ENCODE data around the gene ACBD4.

DNA sequence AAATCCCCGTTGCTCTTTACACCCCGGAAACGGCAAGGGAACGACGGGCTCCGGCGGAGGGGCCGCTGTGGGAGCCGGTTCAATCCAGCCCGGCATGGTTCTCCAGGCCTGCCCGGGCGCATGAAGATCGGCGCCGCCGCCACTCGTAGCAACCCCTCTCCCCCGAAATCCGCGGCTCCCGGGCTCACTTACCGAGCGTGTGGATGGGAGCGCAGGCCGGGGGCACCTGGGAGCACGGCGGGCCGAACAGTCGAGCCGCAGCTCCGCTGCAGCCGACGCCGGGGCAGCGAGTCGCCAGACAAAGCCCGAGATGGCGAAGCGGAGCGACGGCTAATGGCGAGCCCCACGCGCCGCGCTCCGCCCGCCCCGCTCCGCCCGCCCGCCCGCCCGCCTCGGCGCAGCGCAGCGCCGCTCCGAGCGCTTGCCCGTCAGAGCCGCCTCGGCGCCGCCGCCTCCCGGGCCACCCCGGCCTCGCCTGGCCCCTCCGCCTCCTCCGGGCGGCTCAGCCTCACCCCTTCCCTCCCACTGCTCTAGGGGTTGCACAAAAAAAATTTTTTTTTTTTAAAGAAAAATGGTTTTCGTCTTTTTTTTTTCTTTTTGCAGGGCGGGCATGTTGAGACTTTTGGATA is 1.2 kb upstream of the UBTF start:
- PRO-cap = bidirectional peak, plus-strand start at position 95 of the sequence, minus-strand start outside the sequence; bidirectional peak, plus-strand start at position 297 of the sequence, minus-strand start at position 477 of the sequence

- PRO-cap = no peak
Measured at GRCh38 chr17:44353116-44353561, 8.0 kb downstream of the GRN start.

- PRO-cap = no peak
Measured at GRCh38 chr17:44369568-44369977, 5.9 kb upstream of the FAM171A2 start.

GRCh38 chr17:44628120-44629310 is 27.8 kb upstream of the MEIOC start:
- PRO-cap = no peak

GRCh38 chr17:44781479-44782613 is 23.1 kb downstream of the ADAM11 start:
- PRO-cap = no peak

DNA sequence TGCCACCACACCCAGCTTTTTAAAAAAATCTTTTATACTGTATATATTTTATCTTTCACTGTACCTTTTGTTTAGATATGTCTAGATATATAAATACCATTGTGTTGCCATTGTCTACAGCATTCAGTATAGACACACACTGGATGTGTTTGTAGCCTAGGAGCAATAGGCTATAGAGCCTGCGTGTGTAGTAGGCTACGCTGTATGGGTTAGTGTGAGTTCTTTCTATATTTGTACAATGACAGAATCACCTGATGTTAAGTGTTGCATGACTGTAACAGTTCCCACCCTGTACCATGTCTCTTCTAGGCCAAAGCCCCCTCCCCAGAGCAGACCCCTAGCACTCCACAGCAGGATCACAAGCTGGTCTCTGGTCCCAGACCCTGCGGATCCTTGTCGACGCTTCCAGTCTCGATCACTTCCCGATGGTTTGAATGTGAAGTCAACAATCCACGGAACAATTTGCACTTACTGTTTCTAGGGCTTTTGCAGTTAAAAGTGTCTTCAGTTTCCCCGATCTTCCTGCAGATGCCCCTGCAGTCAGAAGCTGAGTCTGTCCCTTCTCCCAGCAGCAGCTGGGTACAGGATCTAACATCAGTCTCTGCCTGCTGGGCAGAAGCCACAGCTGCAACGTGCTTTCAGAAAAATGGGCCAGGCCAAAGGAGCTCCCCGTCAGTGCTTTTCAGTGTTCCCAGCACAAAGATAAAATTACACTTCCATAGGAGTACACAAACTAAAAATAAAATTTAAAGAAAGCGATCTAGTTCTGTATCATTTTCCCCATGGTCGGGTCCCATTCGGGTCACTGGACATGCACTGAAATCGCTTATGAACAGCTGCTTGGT is 35.3 kb downstream of the ADAM11 start:
- PRO-cap = no peak

GRCh38 chr17:44820463-44821216 is 9.4 kb downstream of the GJC1 start:
- PRO-cap = bidirectional peak, plus-strand start at chr17:44820917, minus-strand start at chr17:44820725

GRCh38 chr17:44842432-44843207 is 5.1 kb upstream of the HIGD1B start:
- PRO-cap = no peak

DNA sequence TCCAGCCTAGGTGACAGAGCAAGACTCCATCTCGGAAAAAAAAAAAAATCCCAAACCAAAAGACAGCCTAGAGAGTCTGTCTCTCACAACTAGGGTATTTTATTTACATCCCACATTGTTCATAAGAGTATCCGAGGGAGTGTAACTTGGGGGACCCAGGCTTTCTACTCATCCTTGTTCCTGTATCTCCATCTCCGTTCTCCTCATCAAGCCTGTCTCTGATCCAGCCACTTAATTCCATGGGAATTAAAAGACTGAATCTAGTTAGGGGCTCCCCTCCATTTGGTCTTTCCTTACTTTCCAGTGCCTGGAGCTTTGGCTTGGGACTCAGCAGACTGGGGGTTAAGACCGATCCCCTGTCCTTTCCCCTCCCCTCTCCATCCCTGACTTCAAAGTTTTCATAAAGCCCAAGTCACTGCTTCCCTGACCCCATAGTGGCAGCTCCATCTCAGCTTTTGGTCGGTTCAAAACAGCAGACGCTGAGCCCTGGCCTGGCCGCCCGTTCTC is 1.7 kb upstream of the HIGD1B start:
- PRO-cap = no peak

DNA sequence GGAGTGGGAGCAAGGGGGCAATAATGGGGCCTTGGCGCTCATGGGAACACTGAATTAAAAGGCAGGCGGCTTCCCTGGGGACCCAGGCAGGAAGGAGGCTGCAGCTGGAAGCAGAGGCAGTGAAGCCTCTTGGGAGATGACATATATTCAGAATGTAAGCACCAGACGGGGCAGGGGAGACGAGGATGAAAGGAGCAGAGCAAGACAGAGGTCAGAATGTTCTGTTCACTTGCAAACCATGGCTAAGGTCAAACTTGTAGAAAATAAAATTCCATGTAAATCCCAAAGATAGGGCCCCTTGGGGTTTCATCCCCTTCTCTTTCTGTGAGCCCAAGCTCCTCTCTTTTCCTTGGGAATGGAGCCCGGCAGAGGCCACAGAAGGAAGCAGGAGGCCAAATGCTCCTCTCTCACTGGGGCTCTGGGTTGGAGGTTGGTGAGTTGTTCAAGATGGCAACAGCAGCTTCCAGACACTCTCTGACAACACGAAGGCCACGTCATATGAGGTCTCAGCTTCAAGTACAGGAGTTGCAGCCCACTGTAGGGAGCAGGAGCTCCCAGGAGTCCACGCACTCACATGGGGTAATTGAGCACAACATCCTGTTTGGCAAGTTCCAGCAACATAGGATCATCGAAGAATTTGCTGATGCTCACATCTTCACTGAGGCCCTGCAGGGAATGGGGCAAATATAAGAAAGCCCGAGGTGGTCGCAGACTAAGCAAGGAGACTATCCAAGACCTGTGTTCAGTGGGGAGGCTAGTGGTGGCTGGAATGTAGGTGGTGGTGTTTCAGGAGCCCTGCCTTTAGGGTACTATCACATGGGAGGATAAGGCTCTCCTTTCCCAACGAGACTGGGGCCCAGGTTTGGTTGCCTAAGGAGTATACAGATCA is 3.3 kb downstream of the HIGD1B start:
- PRO-cap = no peak

- PRO-cap = no peak
Measured at GRCh38 chr17:44905366-44906010, 6.0 kb downstream of the CCDC103 start.

DNA sequence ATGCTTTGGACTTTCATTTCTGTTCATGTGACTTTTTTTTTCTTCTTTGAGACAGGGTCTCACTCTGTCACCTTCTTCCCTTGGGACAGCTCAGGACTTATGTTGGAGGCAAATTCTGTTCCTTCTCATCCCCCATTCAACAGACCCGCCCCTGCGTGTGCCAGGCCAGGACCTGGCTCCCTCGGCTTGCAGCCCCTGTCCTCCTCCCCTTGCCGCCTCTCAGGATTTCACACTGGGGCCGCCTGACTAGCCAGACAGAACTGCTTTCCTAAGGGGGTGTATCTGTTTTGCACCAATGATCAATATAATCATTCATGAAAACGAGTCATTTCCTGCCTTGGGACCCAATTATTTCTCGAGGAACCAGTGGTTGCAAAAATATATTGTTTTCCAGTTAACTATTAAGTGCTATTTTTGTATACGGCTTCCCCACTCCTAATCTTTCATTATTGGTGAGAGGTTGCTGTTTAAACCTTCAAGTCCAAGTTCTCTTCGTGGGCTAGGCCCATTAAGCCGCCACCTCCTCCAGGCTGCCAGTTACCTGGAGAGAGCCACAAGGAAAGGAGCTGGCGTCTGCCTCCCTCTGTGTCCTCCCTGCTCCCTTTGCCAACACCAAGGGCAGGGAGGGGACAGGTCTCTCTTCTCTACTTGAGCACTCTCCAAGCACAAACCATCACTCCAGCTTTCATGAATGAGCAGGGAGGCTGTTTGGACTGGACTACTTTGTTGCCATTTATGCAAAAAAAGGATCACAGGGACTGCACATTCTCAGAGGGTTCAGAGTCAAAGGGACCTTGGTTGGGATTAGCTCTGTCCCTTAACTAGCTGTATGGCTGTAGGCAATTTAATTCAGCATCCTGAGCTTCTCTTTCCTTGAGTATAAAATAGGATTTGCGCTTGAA is 8.9 kb downstream of the DCAKD start:
- PRO-cap = no peak

DNA sequence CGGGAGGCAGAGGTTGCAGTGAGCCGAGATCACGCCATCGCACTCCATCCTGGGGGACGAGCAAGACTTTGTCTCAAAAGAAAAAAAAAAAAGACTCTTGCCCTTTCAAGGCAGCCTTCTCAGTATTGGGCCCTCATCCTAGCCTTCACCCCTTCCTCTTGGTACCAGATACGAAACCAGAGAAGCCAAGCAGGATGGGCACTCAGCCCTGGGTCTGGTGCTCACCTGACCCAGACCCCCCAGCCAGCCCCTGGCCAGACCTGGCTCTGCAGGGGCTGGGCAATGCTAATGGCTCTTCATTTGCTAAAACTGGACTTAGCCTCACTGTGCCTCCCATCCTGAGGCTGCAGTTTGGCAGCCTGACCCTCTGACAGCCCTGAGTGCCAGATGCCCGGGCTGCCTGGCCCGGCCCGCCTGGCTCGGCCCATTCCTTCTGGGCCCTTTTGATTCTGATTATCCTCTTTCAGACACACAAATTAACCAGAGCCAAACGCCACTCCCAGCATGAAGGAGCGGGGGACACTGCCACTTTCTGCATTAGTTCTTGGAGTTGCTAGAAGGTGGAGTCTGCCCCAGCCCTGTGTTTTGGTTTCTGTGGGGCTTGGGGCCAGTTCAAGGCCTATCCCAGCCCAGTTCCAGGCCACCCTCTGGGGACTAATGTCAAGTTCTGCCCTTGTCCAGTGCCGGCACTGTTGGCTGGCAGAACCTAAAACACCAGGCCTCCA is 21.8 kb downstream of the PLCD3 start:
- PRO-cap = no peak

DNA sequence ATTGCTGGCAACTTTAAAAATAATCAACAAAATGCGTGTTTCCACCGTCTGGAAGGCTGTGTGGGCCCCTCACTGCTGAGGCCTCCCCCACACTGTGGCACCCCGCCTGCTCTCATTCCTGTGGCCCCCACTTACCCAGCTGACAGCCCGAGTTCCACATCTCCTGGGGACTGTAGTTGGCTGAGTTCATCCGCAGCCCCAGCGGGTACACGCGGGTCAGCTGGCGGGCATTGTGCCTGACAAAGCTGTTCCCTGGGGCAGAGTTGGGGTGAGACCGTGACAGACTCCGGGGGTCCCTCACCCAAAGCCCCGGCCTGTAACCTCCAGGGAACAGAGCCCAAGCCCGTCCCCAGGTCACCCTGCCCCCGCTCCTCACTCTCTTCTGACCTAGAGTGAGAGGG is 18.2 kb downstream of the PLCD3 start:
- PRO-cap = no peak

DNA sequence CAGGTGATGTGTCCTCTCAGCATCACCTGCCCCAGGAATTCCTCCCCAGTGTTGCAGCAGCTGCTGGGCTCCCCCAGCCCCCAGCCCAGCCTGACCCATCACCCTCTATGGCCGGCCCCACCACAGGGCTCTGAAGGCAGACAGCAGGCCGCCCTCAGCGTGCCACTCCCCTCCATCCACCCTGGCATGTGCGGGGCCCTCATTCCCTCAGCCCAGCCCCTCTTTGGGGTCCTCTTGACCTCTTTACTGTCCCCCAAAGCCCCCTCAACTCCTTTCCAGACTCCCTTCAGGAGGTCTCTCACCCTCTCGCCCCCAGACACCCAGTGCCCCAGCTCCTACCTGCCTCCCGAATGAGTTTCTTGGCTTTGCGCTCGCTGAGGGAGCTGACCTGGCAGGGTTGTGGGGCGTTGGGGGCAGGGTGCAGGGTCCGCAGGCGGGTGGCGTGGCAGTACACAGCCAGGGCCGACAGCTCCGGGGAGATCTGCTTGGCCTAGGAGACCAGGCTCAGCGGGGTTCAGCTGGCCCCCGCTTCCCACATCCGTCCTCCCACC is 17.5 kb downstream of the PLCD3 start:
- PRO-cap = no peak

DNA sequence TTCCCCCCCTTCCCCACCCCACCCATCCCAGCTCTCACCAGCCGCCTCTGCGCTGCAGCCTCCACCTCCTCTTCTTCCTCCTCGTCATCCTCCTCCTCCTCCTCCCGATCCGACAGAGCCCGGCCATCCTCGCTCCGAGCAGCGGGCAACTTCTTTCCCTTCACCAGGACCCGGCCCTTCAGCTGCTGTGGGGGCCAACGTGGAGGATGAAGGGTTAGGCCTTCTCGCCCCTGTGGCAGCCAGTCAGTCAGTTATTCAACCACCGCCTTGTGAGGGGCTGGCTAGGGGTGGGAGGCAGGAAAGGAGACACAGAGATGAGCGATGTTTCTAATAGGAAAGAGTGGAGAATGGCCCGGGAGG is 17.0 kb downstream of the PLCD3 start:
- PRO-cap = no peak

GRCh38 chr17:45135181-45135972 is at the start of gene ACBD4:
ACBD4 (plus strand) TSS chr17:45135687.
- PRO-cap = unidirectional peak, plus-strand start at chr17:45135690

- PRO-cap = bidirectional peak, plus-strand start at chr17:45148478, minus-strand start at chr17:45148172
Measured at GRCh38 chr17:45148013-45148390, 273 bp upstream of the HEXIM1 start.

GRCh38 chr17:45149131-45149565 is 873 bp downstream of the HEXIM1 start:
- PRO-cap = bidirectional peak, plus-strand start at chr17:45149465, minus-strand start at chr17:45149270

DNA sequence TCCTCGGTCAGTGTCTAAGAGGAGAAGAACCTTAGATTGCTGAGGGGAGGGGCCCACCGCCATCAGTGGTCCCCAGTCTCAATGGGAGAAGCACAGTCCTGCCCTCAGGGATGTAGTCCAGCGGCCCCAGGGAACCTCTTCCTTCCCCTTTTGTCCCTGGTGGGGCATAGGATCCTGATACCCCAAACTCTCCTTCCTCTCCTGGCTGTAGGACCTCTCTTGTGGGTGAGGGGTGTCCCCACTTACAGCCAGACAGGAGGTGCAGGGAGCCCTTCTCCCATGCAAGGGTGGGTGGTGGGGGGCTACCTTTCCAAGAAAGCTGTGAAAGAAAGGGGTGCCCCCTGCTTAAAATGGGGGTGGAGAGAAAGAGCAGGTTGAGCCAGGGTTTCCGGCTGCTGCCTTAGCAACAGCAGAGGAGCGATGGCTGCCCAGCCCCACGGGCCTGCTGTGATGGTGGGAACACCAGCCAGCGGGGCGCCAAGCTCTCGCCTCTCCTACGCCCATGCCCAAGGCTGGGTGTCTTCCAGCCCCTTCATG is 2.8 kb downstream of the FMNL1 start:
- PRO-cap = no peak

Measured in Calu3 (cell line).